Retinal pigment epithelial cell (primary cell): ENCODE measurements around the genes ATP6V0B and B4GALT2.

DNA sequence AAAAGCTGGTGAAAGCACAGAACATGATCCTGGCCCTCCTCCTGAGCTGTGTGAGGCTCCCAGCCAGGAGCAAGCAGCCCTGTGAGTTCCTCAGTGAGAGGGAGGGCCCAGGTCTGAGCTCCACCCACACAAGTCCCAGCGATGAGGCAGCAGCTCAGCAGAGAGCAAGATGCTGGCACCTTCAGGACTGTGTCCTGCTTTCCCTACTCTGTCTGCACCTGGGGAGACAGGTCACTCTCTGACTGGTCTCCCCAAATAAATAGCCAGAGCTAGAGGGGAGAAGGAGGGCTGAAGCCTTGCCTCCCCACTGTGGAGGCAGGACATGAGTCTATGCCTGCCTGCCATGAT, 75.1 kb upstream of the ARTN start:
- RRBS: no CpG with 5 or more reads among the region's 1 CpG

GRCh38 chr1:43967220-43967659, 2.6 kb upstream of the DPH2 start:
- RRBS: no CpG with 5 or more reads among the region's 11 CpGs

DNA sequence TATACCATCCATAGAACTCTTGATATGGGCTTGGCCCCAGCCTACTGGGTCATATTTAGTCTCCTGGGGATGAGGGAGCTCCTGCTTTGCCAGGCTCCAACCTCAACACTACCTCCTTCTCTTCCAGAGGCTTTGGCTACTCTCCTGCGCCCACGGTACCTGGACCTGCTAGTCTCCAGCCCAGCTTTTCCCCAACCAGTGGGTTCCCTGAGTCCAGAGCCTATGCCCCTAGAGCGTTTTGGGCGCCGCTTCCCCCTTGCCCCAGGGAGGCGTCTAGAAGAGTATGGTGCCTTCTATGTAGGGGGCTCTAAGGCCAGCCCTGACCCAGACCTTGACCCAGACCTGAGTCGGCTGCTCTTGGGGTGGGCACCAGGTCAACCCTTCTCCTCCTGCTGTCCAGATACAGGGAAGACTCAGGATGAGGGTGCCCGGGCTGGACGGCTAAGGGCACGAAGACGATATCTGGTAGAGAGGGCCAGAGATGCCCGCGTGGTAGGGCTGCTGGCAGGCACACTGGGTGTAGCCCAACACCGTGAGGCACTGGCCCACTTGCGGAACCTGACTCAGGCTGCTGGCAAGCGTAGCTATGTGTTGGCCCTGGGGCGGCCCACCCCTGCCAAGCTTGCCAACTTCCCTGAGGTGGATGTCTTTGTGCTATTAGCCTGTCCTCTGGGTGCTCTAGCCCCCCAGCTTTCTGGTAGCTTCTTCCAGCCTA, 1.6 kb downstream of the DPH2 start:
- RRBS: no CpG with 5 or more reads among the region's 17 CpGs

- RRBS: 1% methylated on average over 17 of the region's 79 CpGs
These were observed at the start of gene ATP6V0B for GRCh38 chr1:43974125-43975089. Gene ATP6V0B, plus strand, starts transcription at chr1:43974960.

DNA sequence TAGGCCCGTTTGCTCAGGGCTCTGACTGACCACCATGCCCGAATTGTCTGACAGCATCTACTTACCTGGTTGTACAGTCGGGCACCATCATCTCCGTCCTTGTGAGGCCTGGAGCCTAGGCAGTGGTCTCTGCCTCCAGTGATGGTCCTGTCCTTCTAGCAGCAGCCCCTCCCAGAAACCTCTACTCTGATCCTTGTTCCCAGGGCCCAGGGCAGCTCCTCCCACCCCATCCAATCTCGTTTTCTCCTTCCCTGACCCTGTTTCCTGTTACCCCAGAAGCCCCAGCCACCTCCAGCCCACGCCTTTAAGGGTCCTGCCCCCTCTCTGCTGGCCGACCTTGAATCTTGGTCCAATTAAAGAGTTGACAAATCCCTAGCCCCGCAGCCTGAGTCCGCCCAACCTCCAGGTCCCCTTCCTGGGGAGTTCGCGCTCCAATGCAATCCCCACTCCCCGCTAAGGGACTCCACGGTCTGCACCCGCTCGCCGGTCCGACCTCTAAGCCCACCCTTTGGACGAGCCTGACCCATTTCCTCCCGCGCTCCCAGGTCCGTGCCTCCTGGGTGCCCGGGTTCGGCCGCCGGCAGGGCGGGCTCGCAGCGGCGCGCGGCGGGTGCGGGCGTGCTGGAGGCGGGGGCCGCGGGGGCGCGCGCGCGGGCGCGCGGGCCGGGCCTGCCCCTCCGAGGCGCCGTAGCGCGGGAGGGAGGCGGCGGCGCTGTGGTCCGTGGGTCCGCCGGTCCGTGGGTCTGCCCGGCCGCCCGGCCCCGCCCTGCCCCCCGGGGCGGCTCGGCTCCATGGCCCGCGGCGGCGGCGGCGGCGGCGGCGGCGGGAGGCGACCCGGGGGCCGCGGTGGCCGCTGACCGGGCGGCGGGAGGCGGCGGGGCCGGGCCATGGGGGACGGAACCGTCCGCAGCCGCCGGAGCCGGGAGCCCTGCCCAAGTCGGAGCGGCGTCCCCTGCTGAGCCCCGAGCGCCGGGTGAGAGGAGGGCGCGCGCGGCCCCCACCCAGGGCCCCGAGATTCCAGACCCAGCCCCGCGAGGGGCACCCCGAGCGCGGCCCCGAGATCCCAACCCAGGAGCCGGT, at the start of gene B4GALT2:
Gene B4GALT2, plus strand, starts transcription at position 672 of the 1,080 bp plus-strand sequence.
- RRBS: under 1% methylated on average over 61 of the region's 110 CpGs

GRCh38 chr1:43980555-43981587, 1.9 kb downstream of the B4GALT2 start:
- RRBS: no CpG with 5 or more reads among the region's 27 CpGs

DNA sequence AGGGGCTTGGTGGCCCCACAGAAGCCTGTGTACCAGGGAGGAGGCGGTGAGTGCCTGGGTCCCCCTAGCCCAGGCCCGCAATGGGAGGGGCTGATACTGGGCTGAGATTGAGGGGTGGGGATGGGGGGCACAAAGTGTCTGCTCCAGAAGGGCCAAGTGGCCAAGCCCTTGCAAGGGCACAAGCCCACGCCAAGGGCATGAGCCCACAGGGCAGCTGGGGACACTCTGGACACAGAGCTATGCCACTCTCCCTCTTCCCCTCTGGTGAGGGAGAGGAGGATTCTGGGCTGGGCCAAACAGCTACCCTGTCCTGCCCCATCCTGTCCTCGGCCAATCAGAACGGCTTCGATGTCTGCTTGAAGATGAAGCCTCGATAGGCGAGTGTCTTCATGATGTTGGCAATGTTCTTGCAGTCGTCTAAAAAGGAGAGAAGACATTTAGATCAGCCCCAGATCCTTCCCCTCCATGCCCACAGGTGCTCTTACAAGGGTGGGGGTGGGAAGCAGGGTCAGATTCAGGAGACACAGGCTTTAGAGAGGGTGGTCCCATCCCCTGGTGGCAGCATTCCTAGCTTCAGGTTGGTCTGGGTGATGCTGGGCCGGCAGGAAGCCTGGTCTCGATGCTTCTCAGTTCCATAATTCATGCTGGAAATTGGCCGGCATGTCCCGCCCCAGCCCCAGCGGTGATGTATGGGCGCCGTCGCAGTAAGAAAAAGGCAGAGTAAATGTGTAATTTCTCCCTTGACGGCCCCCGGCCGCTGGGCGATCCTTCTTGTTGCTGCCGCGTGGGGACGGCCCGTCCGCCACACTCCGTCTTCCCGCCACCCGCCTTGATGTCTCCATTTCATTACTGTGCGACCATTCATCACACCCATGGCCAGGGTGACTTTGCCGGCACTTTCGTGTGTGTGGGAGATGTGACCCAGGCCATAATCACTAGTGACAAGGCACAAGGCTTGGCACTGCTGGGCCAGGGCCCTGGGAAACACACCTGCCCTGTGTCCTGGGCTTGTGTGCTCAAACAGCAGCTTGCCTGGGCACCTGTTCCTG, 8.3 kb downstream of the DMAP1 start:
- RRBS: 94% methylated on average over 3 of the region's 32 CpGs

- RRBS: no CpG with 5 or more reads among the region's 5 CpGs
These were observed 10.4 kb downstream of the DMAP1 start for GRCh38 chr1:44223719-44224072.

DNA sequence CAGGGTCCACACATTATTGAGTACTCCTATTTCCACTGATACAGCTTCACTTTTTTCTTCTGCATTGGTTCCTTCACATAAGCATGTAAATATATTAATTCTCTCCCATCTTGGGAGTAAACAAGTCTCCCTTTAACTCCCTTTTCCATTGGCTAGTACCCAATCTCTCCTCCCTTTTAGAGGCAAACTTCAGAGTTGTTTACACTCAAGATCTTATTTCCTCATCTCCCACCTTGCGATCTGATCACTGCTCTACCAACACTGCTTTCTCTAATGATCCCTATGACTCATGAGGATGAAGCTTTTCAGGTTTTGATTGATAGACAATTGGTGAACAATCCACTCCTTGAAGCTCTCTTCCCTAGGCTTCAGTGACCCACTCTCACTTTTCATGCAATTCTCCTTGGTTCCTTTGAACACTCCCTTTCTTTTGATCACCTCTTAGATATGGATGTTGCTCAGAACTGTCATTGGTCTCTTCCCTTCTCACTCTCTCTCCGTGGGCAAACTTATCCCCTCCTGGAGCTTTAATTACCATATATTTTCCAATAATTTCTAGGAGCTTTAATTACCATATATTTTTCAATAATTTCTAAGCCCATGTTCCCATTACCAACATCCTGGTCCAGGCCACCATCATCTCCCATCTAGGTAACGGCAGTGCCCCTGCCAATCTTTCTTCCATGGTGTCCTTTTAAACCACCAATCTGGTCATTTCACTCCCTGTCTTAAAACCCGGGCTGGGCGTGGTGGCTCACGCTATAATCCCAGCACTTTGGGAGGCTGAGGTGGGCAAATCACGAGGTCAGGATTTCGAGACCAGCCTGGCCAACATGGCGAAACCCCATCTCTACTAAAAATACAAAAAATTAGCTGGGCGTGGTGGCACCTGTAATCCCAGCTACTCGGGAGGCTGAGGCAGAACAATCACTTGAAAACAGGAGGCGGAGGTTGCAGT, 20.7 kb downstream of the DMAP1 start:
- RRBS: no CpG with 5 or more reads among the region's 12 CpGs

DNA sequence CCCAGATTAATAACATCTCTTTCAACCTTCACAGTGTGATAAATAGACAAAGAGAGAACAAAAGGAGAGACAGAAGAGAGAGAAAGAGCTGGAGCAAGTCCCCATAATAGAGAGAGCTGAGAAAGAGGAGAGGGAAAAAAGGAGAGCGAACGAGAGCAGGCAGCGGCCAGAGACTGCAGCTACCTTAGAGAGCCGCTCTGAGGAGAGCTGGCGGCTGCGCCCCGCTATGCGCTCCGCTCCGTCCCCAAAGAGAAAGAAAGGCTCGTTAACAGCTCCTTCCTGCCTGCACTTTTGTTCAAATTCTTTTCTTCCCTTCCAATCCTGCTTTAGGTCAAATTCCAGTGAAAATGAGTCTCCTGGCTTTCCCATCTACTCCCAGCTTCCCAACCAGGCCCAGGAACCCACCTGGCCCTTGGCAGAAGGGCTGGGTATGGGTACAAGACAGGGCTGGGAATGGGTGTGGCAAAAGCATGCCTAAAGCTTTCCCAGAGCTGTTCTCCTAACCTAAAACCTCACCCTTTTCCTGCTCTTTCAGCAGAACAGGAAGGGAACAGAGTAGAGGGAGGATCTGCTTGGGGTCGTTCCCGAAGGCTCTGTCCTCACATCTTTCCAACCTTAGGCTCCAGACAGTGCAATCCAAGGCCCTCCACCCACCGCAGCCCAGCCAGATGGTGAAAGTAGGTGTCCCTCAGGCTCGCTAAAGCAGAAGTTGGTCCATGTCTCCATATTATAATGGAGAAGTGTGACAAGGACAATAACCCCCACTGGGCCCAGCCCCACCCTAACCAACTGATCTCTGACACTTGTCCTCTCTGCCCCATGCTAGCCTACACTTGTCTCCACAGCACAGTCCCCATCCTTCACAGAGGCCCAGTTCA, 48.4 kb downstream of the DMAP1 start:
- RRBS: no CpG with 5 or more reads among the region's 15 CpGs

- RRBS: 2% methylated on average over 16 of the region's 72 CpGs
These were observed 12.2 kb downstream of the RNF220 start for GRCh38 chr1:44416913-44418071.

DNA sequence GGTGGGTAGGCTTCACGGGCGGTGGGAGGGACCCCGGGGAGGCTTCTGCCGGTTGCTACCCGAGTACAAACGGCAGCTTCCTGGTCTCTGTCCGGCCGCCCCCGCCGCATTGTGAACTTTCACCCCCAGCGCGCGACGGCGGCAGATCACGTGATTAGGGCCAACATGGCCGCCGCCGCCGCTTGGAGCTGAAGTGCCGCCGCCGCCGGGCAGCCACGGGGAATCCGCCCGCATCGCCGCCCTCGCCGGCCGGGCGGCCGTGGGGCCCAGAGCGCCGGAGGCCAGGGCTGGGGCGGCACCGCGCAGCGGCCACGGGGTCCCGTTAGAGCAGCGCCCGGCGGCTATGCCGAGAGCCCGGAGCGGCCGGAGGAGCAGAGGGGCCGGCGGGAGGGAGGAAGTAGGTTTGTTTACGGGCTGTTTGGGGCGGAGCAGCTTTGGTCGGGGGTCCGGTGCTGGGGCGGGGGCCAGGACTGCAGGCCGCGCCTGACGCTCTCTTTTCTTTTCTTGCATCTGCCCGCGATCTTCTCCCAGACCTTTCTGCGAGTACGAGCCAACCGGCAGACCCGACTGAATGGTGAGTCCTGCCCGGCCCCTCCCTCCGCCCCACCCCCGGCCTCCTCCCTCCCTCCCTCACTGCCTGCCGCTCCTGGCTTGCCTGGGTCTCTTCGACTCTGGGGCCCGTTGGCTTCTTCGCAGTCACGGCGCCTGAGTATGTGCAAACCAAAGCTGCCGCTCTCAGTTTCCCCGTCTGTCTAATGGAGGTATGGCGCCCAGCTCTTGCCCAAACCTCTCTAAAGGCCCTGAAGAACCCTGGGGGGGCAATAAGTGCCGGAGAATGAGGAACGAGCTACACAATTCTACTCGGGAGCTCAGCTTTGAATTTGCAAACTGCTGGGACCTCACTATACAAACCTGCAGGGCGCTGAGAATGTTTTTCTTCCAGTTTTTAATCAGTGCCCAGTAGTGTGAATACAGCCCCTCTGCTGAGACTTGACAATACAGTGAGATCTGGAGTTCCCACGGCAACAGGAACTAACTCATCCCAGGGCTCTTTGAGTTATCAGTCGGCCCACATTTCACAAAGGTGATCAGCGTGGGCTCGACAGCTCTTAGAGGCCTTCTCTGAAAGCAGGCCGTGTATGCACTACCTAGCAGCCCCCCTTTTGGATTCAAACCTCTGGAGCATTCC, 42.1 kb downstream of the TMEM53 start:
- RRBS: 1% methylated on average over 29 of the region's 86 CpGs

- RRBS: no CpG with 5 or more reads among the region's 6 CpGs
These were observed 31.4 kb downstream of the TMEM53 start for GRCh38 chr1:44642687-44643545.

- RRBS: no CpG with 5 or more reads among the region's 3 CpGs
These were observed 29.8 kb downstream of the TMEM53 start for GRCh38 chr1:44644573-44644876.

DNA sequence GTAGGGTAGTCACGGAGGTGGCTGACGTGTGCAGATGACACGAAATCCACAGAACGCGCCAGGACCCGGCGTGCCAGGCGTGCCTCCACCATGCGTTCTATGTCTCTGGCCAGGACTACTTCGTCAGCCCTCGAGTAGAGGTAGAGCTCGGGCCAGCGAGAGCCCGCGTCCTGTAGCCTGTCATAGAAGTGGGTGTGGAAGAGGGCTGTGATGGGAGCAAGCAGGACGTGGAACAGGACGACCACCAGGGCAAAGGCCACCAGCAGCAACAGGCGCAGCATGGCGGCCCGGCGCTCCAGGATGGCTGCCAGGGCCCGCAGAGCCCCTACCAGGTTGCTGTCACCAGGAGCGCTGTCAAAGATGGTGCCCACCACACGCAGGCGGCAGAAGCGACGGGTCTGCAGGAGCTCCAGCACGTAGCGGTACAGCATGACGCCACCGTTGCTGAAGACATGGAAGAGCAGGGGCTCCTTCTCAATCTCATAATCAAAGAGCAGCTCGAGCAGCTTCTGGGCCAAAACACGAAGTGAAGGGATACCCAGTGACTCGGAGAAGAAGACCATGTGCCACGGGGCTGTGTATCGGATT, 19.6 kb downstream of the TMEM53 start:
- RRBS: no CpG with 5 or more reads among the region's 36 CpGs

GRCh38 chr1:44783649-44784777, 4.0 kb downstream of the BEST4 start:
- RRBS: 1% methylated on average over 51 of the region's 74 CpGs

DNA sequence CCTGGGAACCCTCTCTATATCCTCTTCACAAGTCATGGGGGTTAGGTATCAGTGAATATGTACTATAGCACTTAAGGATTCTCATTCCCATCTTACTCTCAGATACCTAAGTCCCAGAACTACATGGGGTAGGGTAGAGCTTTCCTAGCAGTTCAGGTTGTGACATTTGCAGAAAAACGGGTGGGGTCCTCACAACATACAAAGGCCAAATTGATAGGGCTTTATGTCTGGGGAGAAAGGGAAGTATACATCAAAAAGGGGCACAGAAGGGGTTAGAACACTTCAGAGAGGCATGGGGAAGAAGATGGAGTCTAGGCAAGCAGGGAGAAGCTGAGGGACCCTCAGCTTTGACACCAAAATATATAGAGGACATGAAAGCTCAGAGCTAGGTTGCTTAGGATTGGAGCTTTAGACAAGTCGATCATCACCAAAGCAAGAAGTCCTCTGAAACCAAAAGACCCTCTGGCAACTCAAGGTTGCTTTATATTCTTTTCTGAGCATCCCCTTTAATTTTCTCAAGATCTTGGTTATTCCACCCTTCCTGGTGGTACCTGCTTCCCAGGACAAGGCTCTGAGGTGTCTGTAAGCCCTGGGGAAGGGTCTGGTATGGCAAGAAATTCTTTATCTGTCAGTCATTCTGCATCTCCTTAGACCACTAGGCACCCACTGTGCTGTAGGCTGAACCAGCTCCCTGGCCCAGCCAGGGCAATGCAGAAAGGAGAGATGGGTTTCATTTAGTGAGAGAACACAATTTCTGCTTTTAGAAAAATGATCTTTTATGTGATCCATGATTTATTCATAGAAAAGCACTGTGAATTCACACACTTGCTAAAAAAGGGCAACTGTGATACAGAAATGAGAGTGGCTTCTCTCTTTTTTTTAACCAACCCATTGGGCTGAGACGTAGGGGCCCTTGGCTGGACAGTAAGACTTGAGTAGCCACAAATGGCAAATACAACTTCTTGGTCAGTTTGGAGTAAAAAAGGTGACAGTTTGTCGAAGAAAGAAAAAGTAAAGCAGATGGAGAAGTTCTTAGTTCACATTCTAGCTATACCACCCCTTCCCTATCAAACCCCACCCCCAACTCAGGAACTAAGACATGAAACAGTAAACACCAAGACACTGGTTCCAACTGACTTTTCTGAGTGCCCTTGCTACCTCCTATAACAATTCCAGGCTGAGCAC, 4.0 kb downstream of the UROD start:
- RRBS: no CpG with 5 or more reads among the region's 4 CpGs

- RRBS: 34% methylated on average over 5 of the region's 23 CpGs
These were observed 1.4 kb downstream of the HPDL start for GRCh38 chr1:45327691-45328941.

- RRBS: no CpG with 5 or more reads among the region's 4 CpGs
These were observed 63.3 kb downstream of the TOE1 start for GRCh38 chr1:45403220-45403692.